ENCODE measurements around the genes SYCE1L and CLEC3A.

- RRBS: 1% methylated on average over 24 of the region's 86 CpGs
Measured at GRCh38 chr16:75647917-75648832, 602 bp downstream of the TERF2IP start.

GRCh38 chr16:75661821-75662288 is 14.3 kb downstream of the TERF2IP start:
- RRBS: no CpG with 5 or more reads among the region's 1 CpG

DNA sequence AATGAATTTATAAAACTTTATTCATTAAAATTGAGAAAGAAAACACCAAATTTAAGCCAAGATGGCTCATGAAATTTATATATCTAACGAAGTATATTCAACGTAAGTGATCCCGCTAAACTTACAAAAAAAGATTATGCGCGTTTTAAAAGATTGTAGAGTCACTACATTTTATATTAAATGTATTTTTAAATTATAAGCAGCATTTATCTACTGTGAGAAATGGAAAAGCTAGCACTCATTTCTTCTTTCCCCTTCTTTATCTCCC is 232.2 kb downstream of the CNTNAP4 start:
- RRBS: no CpG with 5 or more reads among the region's 5 CpGs

GRCh38 chr16:77199233-77199592 is at the start of gene SYCE1L:
SYCE1L (plus strand) TSS chr16:77199408.
- RRBS: no CpG with 5 or more reads among the region's 18 CpGs

- RRBS: no CpG with 5 or more reads among the region's 12 CpGs
Measured at GRCh38 chr16:77499409-77500164, 64.8 kb upstream of the ADAMTS18 start.

- RRBS: no CpG with 5 or more reads among the region's 2 CpGs
Measured at GRCh38 chr16:77663686-77664045, 58.6 kb upstream of the NUDT7 start.

- RRBS: no CpG with 5 or more reads among the region's 4 CpGs
Measured at GRCh38 chr16:77859521-77859925, 71.2 kb downstream of the VAT1L start.

GRCh38 chr16:78022275-78022815 is at the start of gene CLEC3A:
CLEC3A (plus strand) TSS chr16:78022548.
- RRBS: no CpG with 5 or more reads among the region's 4 CpGs

- RRBS: no CpG with 5 or more reads among the region's 8 CpGs
Measured at GRCh38 chr16:78505387-78505967, 406.0 kb downstream of the WWOX start.

DNA sequence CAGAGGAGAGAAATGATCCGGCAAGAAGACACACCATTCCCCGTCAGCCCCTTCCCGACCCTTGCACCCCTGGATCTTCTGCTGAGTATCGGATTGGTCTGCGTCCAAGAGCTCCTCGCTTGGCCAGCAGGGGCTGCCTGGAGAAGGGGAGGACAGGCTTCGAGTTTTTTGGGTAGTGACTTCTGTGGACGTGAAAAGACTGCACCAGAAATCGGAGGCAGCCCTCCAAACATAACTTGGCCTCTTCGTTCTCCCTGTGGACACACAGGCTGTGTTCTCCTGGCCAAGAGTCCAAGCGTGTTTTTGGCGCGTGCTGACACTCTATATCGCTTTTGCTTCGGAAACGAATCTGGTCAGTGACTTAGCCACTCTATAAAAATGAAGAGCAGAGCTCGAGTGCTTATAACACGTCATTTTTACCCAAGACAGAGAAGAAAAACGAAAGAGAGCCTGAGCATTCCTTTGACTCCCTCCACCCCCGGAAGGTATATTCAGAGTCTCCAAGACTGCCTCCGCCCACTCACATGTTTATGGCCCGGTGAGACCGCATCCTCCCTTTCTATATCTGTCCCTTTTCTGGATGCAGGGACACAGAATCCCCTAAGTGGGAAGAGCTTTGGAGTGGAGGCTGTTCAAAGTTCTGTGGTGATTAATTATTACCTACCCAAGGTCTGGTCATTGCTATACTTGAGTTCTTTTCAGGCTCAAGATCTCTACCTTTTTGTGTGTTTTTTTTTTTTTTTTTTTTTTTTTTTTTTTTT is 406.7 kb downstream of the WWOX start:
- RRBS: no CpG with 5 or more reads among the region's 23 CpGs

DNA sequence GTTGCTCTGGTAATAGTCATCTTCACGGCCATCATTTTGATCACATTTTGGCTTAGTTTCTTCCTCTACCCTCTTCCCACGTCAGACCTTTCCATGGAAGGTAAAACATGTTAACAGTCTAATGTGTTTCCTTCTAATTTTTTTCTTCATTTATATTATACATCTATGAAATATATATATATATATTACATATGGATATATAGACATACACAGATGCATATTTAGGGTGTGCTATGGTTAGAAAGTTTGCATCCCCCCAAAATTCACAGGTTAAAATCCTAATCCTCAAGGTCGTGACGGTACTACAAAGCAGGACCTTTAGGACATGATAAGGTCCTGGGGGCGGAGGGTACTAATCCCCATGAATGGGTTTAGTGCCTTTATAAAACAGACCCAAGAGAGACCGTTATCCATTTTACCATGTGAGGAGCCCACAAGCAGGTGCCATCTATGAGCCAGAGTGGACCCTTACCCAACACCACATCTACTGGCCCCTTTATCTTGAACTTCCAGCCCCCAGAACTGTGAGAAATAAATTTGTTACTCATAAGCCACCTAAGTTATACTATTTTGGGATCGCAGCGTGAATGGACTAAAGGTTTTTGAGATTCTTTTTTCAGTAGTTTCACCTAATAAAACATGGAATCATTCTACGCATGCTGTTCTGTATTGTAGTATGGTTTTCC is 420.0 kb downstream of the WWOX start:
- RRBS: no CpG with 5 or more reads among the region's 9 CpGs

DNA sequence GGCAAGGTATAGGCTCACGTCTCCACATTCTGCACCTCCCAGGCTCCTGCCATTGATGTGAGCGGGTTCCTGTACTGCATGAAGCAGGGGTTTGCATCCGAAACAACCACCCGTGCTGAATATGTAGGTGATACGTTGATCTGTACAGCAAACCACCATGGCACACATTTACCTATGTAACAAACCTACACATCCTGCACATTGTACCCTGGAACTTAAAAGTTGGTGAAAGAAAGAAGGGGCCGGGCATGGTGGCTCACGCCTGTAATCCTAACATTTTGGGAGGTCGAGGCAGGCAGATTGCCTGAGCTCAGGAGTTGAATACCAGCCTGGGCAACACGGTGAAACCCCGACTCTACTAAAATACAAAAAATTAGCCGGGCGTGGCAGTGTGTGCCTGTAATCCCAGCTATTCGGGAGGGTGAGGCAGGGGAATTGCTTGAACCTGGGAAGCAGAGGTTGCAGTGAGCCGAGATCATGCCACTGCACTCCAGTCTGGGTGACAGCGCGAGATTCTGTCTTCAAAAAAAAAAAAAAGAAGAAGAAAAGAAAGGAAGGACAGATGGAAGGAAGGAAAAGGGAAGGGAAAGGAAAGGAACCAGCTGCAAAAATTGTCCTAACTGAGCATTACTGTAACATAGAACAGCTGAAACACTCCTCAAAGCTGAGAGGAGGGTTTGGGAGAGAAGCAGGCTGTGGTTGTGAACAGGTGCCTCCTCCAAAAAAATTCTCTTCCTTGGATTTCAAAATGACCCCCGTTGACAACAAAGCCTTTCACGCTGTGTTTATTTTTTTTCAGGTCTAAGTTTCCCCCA is 541.2 kb downstream of the WWOX start:
- RRBS: no CpG with 5 or more reads among the region's 18 CpGs

GRCh38 chr16:78695575-78696046 is 596.2 kb downstream of the WWOX start:
- RRBS: no CpG with 5 or more reads among the region's 6 CpGs

- RRBS: no CpG with 5 or more reads among the region's 13 CpGs
Measured at GRCh38 chr16:78714003-78714765, 614.7 kb downstream of the WWOX start.

GRCh38 chr16:78750068-78750467 is 650.6 kb downstream of the WWOX start:
- RRBS: no CpG with 5 or more reads among the region's 2 CpGs

DNA sequence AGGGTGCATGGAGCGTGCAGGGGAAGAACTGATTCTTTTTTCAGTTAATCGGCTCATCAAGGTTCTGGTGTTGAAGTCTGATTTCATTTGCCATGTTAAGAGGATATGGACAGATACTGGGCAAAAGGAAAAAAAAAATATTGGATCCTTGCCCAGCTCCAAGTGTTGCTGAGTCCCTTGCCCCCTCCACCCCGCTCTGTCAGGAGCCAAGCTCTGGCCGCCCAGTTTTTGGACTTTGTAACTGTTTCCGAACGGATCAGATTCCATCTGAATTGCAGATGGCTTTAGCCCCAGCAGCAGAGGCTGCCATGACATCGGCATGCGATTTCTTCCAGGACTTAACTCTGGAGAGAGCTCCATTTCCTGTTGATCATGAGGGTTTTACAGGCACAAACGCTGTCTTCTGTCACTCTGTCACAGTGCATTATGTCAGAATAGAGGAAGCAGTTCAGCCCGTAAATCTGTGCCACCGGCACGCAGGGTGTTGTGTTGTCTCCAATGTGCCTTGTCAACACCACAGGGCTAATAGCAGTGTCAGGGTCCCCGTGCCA is 615.6 kb downstream of the MAF start:
- RRBS: no CpG with 5 or more reads among the region's 13 CpGs

GRCh38 chr16:79051880-79052254 is 548.7 kb downstream of the MAF start:
- RRBS: no CpG with 5 or more reads among the region's 4 CpGs

- RRBS: no CpG with 5 or more reads among the region's 12 CpGs
Measured at GRCh38 chr16:79278389-79278976, 322.1 kb downstream of the MAF start.

DNA sequence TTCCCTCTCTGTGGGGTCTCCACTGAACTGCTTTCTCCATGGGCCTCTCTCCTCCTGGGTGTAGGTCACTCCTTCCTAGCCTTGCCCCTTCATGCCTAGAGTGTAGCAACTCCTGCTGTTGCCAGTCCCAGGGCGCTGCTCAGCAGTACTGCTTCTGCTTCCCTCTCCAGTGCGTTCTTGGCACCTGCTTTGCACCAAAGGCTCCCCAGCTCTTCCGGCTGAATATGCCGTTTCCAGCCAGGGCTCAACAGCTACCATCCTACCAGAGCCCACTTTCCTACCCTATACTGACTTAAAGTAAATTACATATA is 92.2 kb downstream of the MAF start:
- RRBS: no CpG with 5 or more reads among the region's 4 CpGs

- RRBS: no CpG with 5 or more reads among the region's 6 CpGs
Measured at GRCh38 chr16:79570934-79571537, 29.5 kb downstream of the MAF start.